ENCODE measurements around the genes UBE4A, ARCN1 and HYOU1.

DNA sequence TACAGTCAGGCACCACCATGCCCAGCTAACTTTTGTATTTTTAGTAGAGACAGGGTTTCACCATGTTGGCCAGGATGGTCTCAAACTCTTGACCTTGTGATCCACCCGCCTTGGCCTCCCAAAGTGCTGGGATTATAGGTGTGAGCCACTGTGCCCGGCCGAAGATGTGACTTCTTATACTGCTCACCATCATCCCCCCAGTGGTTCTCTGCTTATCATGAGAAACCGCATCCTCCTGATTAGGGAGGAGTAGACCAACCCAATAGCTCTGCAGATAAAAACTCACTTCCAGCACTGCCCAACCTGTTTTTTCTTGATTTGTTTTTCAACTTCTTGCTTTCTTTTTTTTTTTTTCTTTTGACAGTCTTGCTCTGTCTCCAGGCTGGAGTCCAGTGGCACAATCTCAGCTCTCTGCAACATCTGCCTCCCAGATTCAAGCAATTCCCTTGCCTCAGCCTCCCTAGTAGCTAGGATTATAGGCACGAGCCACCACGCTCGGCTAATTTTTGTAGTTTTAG is 21.4 kb downstream of the IL10RA start:
- PRO-cap = no peak
- RAMPAGE, long total RNA = no peak

DNA sequence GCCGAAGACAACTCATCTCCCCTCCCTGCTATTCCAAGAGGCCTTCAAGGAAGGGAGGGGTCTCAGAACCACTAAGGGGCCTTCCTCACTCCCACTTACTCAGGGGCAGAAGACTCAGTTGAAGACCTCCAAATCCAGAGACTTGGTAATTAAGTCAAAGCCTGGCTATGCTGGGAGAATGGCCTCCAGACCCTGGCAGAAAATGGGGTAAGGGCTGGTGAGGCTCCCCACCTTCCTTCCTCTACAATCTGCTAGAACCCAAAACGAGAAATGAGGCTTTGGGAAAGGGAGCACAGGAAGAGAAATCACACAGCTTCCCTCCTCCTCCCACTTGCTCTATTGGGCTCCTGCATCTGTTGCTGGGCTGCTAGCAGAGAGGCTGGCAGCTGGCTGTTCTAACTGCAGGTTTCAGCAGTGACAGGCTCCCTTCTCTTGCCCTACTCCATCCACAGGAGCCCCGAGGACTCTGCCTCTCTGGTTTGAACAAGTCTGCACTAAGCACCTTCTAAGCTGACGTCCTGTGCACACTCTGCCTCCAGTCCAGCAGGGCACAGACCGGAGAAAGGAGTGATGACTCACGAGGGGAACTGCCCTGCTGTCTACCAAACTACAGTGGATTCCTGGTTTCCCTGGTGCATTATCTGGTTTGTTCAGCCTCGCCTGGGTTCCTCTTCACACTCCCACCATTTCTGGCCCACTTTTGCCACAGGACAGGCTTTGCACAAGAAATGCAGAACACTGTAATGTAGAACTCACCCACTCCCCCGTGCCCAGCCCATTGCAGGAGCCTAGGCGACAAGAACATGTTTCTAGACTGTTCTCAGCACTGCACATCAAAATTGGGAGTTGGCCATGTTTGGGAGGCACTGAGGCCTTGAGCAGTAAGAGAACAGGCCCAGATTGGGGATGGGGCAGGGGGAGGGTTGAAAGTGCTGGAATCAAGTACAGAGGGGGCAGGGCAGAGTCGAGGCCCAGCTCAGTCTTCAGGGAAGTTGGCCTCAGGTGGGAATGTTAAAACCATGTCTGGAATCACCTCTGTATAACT is 25.9 kb downstream of the IL10RA start:
- PRO-cap = no peak
- RAMPAGE, long total RNA = no peak

- PRO-cap = no peak
- RAMPAGE, long total RNA = no peak
Observed at GRCh38 chr11:118051333-118052180, 25.3 kb upstream of the TMPRSS4 start.

GRCh38 chr11:118084191-118084840 is 2.4 kb downstream of the SMIM35 start:
- PRO-cap = no peak
- RAMPAGE, long total RNA = no peak

- PRO-cap = no peak
- RAMPAGE, long total RNA = no peak
Observed at GRCh38 chr11:118213672-118214332, 11.0 kb downstream of the JAML start.

GRCh38 chr11:118226691-118227336 is 2.0 kb upstream of the JAML start:
- PRO-cap = no peak
- RAMPAGE, long total RNA = no peak

GRCh38 chr11:118359061-118359815 is at the start of gene UBE4A:
Gene UBE4A (plus strand): TSS chr11:118359600.
- PRO-cap = bidirectional peak, plus-strand start at chr11:118359634, minus-strand start at chr11:118359467
- RAMPAGE, long total RNA = start-site peak on the plus strand at chr11:118359599-118359636, 1,122 and 781 reads in 2 replicates

DNA sequence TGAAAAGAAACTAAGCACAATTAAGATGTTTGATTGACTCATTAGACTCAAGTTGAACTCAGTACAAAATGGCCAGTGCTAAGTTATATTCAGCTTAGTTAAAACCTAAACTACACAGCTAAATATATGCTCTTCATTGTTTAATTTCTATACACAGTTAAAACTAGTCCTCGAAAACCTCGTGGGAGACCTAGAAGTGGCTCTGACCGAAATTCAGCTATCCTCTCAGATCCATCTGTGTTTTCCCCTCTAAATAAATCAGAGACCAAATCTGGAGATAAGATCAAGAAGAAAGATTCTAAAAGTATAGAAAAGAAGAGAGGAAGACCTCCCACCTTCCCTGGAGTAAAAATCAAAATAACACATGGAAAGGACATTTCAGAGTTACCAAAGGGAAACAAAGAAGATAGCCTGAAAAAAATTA is 35.2 kb downstream of the KMT2A start:
- PRO-cap = no peak
- RAMPAGE, long total RNA = no peak

DNA sequence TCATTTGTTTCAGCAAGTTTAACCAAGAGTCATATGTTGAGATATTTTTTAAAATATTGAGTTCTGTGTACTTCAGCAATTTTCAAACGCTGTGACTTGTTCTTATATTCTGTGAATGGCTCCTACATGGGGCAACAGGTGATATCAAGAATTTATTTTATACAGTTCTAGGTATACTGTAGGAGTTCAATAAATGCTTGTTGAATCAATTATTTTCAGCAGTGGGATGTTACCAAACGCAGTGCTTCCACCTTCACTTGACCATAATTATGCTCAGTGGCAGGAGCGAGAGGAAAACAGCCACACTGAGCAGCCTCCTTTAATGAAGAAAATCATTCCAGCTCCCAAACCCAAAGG is 31.8 kb upstream of the TTC36 start:
- PRO-cap = no peak
- RAMPAGE, long total RNA = no peak

DNA sequence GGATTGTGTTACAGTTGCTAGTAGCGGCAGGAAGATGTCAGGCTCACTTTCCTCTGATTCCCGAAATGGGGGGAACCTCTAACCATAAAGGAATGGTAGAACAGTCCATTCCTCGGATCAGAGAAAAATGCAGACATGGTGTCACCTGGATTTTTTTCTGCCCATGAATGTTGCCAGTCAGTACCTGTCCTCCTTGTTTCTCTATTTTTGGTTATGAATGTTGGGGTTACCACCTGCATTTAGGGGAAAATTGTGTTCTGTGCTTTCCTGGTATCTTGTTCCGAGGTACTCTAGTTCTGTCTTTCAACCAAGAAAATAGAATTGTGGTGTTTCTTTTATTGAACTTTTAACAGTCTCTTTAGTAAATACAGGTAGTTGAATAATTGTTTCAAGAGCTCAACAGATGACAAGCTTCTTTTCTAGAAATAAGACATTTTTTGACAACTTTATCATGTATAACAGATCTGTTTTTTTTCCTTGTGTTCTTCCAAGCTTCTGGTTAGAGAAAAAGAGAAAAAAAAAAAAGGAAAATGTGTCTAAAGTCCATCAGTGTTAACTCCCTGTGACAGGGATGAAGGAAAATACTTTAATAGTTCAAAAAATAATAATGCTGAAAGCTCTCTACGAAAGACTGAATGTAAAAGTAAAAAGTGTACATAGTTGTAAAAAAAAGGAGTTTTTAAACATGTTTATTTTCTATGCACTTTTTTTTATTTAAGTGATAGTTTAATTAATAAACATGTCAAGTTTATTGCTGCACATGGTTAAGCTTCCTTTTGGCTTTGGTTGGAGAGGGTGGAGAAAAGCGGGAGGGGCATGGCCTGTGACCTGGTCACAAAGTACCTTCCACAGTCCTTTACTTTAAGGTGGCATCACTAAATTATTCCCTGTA is 954 bp upstream of the TTC36 start:
- PRO-cap = no peak
- RAMPAGE, long total RNA = no peak

DNA sequence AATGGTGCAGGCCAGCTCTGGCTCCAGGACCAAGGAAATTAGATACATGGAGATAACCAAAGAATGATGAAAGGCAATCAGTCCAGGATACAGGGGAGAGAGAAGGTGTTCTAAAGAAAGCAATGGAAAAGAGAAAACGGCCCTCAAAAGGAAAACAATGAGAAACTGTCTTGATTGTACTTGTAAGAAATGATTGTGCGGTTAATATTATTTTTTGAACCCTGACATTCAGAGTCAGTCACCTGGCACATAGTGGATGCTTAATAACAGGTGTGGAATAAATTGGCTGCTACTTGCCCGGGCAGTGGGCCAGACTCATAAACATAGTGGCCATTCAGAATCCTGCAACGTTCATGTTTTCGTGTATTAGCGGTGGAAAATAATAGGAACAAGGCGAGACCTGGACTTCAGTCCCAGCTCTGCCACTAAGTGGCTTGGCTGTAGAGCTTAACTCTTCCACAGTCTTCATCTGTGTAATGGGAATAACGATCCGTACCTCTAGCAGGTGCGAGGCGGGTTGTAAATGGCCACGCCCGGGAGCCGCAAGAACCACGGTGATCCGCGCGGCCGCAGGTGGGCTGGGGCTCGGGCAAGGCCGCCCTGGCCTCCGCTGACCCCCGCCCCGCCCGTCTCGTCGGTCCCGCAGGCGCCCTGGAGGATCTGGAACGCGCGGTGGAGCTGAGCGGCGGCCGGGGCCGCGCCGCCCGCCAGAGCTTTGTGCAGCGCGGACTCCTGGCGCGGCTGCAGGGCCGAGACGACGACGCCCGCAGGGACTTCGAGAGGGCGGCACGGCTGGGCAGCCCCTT is 781 bp upstream of the TMEM25 start:
- PRO-cap = no peak
- RAMPAGE, long total RNA = no peak

DNA sequence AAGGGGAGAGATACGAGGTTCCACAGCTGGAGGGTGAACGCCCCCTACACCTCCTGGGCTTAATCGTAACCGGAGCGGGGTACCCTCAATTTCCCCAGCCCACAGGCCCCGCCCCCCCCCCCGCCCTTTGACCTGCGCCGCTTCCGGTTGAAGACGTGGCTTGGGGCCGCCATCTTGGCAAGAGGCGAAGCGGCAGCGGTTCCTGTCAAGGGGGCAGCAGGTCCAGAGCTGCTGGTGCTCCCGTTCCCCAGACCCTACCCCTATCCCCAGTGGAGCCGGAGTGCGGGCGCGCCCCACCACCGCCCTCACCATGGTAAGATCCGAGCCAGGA is at the start of gene ARCN1:
Gene ARCN1 (plus strand): TSS at position 172 of the 331 bp plus-strand sequence.
- PRO-cap = bidirectional peak, plus-strand start at position 187 of the sequence, minus-strand start at position 65 of the sequence
- RAMPAGE, long total RNA = start-site peak on the plus strand centred at position 188 of the sequence, 35 bp wide, 719 and 443 reads in 2 replicates

- PRO-cap = bidirectional peak, plus-strand start at chr11:118610427, minus-strand start at chr11:118610154
- RAMPAGE, long total RNA = no peak
Observed at GRCh38 chr11:118609782-118610643, 2.6 kb downstream of the PHLDB1 start.

- PRO-cap = no peak
- RAMPAGE, long total RNA = no peak
Observed at GRCh38 chr11:118695764-118696346, 16.4 kb upstream of the TREH start.

GRCh38 chr11:118864225-118864571 is 19.5 kb upstream of the CXCR5 start:
- PRO-cap = no peak
- RAMPAGE, long total RNA = no peak

DNA sequence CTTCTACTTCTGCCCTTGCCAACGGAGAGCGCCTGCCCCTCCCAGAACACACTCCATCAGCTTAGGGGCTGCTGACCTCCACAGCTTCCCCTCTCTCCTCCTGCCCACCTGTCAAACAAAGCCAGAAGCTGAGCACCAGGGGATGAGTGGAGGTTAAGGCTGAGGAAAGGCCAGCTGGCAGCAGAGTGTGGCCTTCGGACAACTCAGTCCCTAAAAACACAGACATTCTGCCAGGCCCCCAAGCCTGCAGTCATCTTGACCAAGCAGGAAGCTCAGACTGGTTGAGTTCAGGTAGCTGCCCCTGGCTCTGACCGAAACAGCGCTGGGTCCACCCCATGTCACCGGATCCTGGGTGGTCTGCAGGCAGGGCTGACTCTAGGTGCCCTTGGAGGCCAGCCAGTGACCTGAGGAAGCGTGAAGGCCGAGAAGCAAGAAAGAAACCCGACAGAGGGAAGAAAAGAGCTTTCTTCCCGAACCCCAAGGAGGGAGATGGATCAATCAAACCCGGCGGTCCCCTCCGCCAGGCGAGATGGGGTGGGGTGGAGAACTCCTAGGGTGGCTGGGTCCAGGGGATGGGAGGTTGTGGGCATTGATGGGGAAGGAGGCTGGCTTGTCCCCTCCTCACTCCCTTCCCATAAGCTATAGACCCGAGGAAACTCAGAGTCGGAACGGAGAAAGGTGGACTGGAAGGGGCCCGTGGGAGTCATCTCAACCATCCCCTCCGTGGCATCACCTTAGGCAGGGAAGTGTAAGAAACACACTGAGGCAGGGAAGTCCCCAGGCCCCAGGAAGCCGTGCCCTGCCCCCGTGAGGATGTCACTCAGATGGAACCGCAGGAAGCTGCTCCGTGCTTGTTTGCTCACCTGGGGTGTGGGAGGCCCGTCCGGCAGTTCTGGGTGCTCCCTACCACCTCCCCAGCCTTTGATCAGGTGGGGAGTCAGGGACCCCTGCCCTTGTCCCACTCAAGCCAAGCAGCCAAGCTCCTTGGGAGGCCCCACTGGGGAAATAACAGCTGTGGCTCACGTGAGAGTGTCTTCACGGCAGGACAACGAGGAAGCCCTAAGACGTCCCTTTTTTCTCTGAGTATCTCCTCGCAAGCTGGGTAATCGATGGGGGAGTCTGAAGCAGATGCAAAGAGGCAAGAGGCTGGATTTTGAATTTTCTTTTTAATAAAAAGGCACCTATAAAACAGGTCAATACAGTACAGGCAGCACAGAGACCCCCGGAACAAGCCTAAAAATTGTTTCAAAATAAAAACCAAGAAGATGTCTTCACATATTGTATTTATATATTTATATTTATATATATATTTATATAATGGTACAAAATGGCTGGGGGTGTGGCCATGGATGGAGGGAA is 11.8 kb downstream of the CXCR5 start:
- PRO-cap = no peak
- RAMPAGE, long total RNA = no peak

DNA sequence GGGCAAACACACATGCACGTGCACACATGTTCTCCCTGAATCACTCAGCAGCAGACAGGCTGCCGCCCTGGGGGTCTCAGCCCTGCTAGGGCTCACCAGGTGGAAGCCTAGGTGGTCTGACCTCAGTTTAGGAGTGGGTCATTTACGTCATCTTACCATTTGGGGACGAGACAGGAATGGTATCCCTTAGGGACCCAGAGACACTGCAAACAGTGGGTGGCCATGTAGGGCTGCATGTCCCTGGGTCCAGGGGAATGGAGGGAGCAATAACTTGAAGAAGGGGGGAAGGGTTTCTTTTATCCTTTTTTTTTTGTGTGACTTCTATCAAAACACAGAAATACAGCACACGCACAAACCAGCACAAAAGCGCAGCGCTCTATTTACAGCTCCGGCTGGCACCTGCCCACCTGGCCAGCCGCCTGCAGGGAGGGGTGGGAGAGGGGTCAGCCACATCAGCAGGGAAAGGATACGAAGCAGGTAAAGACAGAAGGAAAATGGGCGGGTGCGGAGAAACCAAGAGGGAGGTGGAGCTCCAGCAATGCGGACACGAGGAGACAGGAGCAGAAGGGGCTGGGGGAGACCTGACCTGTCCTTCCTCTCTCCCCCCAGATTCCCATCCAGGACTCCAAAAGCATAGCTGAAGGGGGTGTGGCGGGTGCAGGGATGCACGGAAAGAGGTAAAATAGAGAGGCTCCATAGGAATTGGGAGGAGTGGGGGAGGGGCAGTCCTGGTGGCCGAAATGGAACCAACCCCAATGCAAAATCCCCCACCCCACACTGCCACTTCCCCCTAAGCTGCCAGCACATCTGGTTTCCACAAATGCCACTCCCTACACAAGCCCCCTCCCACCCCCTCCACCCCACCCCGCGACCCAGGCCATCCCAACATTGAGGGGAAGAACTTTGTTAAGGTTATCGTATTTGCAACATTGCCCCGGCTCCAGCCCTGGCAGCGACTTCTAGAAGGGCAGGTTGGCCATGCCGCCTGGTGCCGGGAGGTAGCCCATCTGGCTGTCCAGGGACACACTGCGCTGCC is 14.1 kb downstream of the CXCR5 start:
- PRO-cap = no peak
- RAMPAGE, long total RNA = no peak

GRCh38 chr11:118898735-118899341 is 15.1 kb downstream of the CXCR5 start:
- PRO-cap = no peak
- RAMPAGE, long total RNA = no peak

- PRO-cap = bidirectional peak, plus-strand start at chr11:119057448, minus-strand start at chr11:119057202
- RAMPAGE, long total RNA = start-site peak on the minus strand at chr11:119057133-119057213, 218 and 66 reads in 2 replicates
Observed at GRCh38 chr11:119056277-119057273, at the start of gene HYOU1. Gene HYOU1 (minus strand): TSS chr11:119057205.

DNA sequence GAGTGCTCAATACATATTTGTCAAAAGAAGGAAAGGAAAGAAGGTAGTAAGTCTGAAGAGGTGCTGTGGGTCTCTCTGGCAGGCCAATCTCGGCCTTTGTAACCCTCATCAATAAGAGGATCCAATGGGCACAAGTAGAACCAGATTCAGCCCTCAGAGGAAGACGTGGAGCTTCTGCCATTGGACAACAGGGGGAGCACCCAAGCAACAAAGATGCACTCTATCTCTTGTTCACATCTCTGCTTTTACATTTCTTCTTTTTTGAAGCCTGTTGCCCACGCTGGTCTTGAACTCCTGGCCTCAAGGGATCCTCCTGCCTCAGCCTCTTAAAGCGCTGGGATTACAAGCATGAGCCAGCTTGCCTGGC is 2.2 kb upstream of the VPS11 start:
- PRO-cap = no peak
- RAMPAGE, long total RNA = no peak